RPMI7951 (cell line): ENCODE measurements around the genes THOC6, ZNF75A and ZSCAN32.

GRCh38 chr16:2720437-2720570 is 280 bp upstream of the PRSS27 start:
- RAMPAGE, long total RNA, result no peak

GRCh38 chr16:2754986-2755475 is 2.6 kb downstream of the SRRM2 start:
- RAMPAGE, long total RNA, result no peak

- RAMPAGE, long total RNA, result no peak
These were observed 10.6 kb downstream of the SRRM2 start for GRCh38 chr16:2762813-2763562.

DNA sequence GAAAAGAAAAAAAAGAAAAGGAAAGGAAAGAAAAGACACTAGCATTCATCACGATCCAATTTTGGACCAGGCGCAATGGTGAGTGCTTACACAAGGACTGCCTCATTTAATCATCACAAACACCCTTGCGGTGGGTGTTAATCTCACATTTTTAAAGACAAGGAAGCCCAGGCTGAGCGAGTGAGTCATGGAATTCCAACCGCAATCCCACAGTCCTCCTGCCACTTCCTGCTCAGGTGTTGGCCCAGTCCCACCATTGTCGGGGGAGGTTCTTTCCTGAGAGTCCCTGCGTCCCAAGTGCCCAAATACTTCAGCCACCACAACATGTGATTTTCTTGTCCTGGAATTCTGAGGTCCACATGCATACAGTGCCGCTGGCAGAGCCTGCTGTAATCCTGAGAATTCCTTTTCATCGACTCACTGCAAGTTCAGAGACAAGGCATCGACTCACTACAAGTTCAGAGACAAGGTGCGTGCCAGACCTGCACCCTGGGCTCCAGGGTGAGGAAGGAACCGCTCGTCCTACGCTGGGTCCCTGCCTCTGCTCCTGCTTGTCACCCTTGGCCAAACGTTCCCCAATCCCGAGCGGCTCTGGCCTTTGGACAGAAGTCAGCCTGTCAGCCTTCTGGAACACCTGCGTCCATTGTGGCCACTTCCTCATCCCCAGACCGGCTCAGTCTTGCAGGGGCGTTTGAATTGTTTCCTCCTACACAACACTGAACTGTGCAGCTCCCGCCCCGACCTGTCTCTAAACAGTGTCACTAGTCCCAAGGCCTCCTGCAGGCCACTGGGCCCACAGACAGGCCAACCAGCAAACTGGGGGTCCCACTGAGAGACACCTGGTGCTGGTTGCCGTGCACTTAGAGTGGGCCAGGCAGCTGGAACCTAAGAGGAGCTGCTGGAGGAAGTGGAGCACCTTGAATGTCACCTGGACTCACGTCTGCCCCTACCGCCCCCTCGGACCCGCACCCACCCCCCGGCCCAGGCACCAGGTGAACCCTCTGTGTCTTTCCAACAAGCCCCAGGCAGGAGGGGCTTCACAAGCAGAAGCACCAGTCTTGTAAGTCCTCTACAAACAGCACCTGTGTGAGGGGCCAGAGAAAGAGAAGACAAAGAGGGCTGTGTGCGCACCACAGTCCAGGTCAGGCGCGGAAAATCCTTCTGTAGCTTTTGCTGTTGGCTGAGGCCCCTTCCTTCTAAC is 6.0 kb downstream of the ZG16B start:
- RAMPAGE, long total RNA, result no peak

DNA sequence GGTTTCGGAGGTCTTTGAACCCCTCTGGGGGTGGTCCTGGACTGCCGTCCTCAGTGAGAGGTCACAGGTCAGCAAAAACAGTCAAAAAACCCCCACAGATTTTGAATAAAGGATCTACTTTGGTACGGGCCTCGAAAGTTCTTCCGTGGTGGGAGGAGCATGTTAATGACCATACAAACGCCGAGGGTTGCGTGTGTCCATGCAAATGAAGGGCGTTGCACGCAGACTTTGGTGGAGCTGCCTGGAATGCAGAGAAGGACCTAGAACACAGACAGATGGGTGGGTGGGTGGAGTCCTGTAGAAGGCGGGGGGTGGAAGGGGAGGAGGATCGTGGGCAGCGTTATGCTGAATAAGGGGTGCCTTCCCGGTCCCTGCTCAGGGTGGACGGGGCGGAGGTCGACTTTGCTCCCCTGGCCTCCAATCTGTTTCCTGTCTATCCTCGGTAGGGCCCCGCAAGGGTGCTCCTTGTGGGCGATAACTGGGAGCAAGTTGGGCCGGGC is 842 bp upstream of the PAQR4 start:
- RAMPAGE, long total RNA, result no peak

DNA sequence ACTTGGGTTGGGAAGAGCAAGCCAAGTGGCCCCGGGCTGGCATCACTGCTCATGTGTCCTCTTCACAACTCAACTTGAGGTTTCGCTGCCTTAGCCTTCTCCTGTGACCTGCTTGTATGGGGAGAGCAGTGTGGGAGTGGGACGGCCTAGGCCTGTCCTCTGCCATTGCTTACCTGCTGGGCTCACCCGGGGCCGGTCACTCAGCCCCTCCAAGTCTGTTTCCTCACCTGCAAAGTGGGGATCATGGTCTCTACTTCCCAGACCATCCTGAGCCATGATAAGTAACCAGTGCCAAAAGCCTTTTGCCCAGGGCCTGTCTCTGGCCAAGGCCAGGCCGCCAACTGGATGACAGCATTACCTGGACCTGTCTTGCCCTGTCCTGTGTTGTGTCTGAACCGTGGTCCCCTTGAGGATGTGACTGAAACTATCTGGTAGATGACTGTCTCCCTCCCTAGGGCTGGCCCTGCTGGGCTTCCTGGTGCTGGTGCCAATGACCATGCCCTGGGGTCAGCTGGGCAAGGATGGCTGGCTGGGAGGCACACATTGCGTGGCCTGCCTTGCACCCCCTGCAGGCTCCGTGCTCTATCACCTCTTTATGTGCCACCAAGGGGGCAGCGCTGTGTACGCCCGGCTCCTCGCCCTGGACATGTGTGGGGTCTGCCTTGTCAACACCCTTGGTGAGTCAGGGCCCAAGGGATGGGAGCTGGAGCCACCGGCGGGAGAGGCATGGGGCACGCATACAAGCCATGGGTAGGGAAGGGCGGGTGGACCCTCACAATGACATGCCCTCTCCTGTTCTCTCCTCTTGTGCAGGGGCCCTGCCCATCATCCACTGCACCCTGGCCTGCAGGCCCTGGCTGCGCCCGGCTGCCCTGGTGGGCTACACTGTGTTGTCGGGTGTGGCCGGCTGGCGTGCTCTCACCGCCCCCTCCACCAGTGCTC is 1.8 kb downstream of the PAQR4 start:
- RAMPAGE, long total RNA, result no peak

- RAMPAGE, long total RNA, result no peak
These were observed 1.2 kb upstream of the PKMYT1 start for GRCh38 chr16:2981284-2981911.

- RAMPAGE, long total RNA, result no peak
These were observed 633 bp downstream of the HCFC1R1 start for GRCh38 chr16:3023060-3023558.

DNA sequence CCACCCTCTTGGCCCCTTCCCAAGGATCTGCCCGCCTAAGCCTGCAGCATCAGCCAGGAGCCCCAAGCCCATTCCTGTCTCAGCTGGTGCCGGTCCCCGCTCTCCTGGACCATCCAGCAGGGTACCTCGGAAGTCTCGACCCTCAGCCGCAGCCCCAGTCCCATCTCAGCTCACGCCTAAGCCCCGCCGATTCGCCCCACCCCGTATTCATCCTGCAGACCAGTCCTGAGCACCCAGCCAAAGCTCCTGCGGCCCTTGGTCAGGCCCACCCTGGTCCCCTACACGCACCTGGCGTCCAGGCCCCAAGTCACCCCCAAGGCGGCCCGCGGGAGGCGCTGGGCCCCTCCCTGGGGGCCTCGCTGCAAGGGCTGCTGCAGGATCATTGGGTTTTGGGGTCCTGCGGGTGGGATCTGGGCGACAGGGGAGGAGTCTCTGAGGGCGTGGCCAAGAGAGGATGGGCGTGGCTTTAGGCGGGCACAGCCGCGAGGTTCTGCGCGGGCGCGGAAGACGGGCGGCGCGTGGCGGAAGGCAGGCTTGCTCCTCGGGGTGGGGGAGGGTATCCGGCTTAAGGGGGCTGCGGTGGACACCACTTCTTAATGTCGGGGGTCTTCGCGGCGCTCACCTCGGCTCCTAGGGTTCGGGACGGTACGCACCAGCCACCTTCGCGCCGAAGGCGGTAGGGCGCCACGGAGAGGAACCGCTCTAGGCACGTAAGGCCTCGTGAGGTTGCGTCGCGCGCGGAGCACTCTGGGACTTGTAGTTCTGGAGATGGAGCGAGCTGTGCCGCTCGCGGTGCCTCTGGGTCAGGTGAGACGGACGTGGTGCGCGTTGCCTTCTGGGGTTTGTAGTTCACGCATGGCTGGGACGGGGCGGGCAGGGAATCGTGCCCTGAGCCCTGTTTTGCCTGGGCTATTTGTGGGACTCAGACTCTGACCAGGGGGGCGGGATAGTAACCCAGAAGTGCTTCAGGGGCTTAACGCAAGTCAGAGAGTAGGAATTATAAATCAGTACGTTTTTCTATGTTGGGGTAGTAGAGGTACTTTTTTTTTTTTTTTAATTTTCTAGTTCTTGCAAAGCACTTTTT is at the start of gene THOC6:
Gene THOC6, plus strand, starts transcription at position 477 of the 1,084 bp plus-strand sequence.
- RAMPAGE, long total RNA, result start-site peak on the minus strand centred at position 409 of the sequence, 33 bp wide, 15 and 19 reads in 2 replicates

- RAMPAGE, long total RNA, result no peak
These were observed 765 bp downstream of the MMP25 start for GRCh38 chr16:3046802-3047849.

GRCh38 chr16:3051374-3051947 is 5.1 kb downstream of the MMP25 start:
- RAMPAGE, long total RNA, result no peak

GRCh38 chr16:3098059-3098972 is 778 bp downstream of the ZSCAN10 start:
- RAMPAGE, long total RNA, result no peak

DNA sequence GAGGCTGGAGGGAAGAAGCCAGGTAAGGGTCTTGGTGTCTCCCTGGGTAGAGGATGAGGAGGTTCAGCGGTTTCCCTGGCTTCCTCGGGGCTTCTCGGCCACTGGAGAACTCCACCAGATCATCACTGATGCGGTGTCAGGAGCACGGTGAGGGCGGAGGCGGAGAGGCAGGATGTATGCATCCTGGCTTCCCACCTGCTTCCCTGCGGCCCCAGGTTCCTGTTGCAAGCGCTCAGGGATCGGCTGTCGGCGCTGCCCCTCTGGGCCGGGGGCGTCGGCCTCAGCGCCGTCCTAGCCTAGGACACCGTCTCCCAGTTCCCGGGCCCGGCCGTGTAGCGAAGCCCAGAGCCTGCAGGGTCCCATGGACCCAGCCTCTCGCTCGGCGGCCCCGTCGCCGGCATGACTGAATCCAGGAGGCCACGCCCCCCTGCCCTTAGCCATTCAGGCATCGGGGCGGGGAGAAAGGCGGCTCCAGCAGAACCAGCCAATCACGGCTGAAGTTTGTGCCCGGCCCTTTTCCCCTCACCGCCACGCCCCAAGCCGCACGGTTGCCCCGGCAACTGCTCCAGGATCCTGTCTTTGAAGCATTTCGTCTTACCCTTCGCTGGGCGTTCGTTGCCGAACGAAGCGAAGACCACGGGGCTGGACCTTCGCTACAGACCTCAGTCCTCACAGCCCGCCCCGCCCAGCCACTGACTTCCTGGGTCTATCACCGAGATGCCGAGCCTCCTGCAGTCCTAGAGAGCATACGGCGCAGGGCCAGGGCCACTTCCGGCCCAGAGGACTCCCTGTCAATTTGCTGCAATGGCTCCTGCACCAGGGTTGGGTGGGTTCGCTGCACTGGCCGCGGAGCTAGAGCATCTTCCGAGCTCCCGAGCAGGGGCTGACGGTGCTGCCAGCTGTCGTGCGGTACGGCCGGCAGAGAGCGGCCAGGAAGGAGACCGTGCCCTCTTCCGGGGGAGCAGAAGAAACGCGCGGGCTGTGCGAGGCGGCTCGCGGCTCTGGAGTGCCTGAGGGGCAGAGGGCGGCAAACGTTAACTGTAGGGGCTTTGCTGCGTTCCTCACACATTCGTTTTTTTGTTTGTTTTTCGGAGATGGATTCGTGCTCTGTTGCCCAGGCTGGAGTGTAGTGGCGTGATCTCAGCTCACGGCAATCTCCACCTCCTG is 10.6 kb upstream of the ZNF213 start:
- RAMPAGE, long total RNA, result no peak

GRCh38 chr16:3125430-3126321 is 9.2 kb upstream of the ZNF213 start:
- RAMPAGE, long total RNA, result no peak

DNA sequence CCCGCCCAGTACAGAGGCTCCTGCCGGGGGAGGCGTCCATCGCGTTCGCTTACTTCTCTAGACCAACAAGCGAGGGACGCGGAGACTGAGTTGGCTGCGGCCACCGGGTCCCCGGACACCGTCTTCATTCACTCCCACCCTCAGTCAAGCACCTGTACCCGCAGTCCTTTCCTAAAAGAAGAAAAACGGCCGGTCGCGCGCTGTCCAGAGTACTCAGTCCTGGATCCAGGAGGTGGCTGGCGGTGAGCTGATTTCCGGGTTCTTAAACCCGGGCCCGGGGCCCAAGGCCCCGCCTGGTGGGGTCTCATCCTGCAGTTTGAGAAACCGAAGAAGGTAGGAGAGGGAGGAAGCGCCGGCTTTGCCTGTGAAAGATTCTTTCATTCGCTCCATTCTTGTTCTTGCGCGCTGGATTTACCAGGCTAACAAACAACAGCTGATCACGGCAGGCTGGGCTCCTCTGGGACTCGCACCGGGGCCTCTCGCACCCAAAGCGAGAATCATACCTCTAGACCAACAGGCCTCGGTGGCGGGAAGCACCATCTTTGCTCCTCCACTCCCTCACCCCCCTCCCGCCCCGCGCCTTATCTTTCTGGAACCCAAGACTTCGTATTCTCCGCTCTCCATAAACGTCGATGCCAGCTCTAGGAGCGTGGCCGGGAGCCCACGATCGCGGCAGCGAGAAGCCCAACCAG is 35.8 kb downstream of the ZNF213 start:
- RAMPAGE, long total RNA, result no peak

GRCh38 chr16:3235778-3236526 is 994 bp upstream of the ZNF200 start:
- RAMPAGE, long total RNA, result no peak

GRCh38 chr16:3304850-3306200 is at the start of gene ZNF75A:
Gene ZNF75A (plus strand): TSS chr16:3305497.
- RAMPAGE, long total RNA, result no peak

DNA sequence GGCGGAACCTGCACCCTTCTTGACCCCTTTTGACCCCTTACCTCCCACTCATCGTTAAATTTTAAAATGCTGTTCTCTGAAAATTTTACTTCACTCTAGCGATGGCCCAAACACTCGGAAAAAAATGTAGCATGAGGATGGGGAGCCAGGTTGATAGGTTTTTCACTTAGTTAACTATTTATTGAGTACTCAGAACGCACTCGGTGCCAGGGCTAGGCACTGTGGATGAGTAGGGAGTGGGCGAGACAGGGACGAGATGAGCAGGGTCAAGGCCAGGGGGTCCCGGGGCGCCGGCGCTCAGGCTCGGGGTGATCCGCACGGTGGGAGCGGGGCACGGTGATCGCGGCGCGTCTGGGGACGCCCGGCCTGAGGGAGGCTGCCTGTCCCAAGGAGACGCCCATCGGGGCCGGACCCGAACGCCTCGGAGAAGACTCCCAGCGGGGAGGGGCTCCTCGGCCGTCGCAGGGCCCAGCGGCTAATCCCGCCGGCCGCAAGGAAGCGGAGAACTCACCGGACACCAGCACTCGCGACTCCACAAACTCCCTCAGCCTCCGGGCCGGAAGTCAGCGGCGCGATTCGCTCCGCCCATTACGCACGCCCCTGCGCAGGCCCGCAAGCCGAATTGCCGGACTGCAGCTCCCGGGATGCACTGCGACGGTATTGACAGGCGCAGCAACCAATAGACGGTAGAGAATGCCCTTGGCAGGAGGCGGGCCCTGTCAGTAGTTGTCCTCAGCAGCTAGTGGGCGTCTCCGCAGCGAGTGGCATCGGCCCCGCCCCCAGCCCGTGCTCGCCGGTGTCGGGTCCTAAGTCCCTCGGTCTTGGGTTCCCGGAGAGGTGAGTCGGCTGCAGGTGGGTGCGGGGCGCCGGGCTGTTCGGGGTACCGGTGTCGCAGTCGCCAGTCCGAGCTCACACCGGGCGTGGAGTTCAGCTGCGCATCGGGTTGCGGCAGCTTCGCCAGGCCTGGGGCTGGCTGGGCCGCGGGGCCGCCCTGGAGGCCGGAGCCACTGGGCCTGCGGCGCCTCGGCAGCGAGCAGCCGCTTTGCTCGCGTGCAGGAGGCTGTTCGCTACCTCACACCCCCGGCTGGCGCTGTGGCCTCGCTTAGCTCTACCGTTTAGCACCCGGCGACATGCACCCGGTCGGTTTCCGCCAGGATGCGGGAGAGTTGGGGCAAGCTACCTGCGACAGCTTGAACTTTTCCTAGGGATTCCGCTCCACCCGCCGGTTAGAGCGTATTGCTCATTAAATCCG is at the start of gene ZSCAN32:
Gene ZSCAN32, minus strand, starts transcription at position 571 of the 1,252 bp plus-strand sequence.
- RAMPAGE, long total RNA, result no peak

DNA sequence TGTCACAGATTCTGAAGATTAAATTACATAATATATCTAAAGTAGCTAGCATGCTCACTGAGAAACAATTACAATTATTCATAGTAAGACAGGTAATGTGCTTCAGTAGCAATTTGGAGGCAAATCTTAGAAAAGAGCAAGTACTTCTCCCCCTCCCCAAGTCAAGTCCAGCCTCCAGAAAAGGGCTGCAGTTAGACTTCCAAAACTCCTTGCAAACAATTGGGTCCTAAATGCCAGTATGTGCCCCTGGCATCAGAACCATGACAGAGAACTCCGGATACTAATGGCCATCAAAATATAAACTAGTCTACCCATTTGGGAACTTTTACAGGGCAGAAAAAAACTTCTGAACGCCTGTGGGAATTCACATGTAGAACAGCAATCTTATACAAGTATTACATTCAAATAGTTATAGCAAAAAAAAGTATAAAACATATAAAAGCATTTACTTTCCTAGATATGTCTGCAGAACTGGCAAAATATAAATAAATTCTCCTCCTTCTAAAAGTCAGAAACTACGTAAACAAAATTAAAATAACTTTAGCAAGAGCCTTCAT is 7.7 kb downstream of the ZNF597 start:
- RAMPAGE, long total RNA, result no peak

DNA sequence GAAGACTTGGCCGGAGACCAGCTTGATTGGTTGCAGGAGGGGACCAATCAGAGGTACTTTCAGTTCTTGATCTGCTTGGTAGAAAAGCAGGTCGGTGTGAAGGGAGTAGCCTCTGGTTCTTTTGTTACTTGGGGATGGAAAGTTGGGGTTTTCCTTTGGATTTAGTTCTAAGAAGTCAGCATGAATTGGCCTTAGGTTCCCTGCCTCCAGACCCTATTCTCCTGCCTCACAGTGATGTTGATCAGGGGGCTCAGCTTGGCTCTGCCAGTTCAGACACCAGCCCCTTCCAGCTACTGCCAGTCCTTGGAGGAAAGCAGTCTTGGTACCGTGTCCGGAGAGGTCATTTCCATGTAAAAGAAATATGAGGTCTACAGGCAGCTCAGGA is 24.7 kb downstream of the NAA60 start:
- RAMPAGE, long total RNA, result no peak